Progenitor cell of endocrine pancreas (in vitro differentiated cells): ENCODE measurements around the gene KIF2B.

DNA sequence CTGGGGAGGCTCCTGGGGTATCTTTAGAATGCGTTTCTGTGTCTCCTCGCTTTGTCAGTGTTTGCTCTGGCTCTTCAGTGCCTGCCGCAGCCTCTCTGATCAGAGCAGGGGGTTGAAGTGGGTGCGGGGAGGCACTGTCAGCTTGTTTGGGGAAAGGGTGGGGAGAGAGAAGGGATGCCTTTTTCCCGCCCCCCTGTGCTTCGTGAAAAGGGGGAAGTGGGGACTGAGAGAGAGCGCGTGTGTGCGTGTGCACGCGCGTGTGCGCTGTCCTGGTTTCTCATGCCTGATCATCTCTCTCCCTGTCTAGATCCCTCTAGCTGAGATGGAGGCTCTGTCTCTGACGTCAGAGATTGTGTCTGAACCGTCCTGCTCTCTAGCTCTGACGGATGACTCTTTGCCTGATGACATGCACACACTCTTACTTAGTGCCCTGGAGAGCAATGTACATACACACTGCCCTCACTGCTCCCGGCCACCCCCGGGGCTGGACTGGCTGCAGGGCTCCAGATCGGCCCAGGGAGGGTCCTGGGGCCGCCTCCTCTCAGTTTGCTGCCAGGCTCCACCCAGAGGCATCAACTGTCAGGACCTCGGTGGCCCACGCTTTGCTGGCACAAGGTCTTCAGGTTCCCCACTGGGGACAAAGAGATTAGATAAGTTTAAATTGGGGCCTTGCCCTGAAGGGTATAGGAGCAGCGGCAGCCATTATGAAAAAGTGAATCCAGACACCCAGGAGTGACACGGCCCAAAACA, 13.2 kb upstream of the ABCC3 start:
- PRO-cap, result no peak

DNA sequence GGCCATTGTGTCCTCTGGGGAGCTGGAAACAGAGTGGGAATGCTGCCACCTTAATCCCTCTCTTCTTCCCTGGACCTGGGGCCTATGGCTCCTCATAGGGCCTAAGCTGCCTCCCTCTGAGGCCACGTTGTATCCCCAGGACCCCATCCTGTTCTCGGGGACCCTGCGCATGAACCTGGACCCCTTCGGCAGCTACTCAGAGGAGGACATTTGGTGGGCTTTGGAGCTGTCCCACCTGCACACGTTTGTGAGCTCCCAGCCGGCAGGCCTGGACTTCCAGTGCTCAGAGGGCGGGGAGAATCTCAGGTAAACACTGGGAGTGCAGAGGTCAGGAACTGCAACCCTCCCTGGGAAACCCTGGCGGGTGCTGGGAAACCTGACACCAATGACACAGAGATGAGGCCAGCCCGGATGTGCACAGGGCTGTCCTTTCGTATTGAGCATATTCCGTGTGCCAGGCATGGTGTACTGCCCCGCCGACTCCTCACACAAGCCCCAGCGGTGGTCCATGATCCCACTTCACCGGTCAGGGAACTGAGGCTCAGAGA, 23.1 kb downstream of the ANKRD40 start:
- PRO-cap, result bidirectional peak, plus-strand start at position 426 of the sequence, minus-strand start at position 249 of the sequence

DNA sequence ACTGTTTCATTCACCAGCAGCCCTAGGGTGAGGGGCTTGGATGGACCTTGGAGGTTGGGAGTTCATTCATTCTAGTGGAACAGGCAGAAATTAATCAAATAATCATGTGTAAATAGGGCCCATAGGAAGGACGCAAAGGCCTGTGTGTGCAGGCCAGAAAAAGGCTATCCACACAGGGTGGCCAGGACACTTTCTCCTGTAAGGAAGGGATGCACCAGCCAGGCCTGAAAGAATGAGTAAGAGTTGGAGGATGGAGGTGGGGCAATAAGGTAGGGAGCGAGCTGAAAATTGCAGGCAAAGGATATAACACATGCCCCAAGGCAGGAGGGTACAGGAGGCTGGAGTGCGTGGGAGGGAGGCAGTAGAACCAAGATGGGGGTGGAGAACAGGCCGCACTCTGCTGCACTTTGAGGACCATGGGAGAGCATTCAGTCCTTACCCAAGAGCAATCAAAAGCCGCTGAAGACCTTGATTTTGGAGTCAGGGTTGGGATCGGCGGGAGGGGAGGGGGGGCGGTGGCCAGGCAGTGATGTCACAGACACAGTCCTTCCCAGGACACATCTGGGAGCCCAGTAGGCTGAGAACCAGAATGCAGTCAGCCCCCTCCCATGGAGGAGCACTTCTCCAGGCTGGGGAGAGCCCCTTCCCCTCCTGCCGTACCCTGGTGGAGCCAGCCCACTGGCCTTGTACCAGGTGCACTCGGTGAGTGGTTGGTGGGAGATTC, 17.7 kb downstream of the ANKRD40 start:
- PRO-cap, result no peak

DNA sequence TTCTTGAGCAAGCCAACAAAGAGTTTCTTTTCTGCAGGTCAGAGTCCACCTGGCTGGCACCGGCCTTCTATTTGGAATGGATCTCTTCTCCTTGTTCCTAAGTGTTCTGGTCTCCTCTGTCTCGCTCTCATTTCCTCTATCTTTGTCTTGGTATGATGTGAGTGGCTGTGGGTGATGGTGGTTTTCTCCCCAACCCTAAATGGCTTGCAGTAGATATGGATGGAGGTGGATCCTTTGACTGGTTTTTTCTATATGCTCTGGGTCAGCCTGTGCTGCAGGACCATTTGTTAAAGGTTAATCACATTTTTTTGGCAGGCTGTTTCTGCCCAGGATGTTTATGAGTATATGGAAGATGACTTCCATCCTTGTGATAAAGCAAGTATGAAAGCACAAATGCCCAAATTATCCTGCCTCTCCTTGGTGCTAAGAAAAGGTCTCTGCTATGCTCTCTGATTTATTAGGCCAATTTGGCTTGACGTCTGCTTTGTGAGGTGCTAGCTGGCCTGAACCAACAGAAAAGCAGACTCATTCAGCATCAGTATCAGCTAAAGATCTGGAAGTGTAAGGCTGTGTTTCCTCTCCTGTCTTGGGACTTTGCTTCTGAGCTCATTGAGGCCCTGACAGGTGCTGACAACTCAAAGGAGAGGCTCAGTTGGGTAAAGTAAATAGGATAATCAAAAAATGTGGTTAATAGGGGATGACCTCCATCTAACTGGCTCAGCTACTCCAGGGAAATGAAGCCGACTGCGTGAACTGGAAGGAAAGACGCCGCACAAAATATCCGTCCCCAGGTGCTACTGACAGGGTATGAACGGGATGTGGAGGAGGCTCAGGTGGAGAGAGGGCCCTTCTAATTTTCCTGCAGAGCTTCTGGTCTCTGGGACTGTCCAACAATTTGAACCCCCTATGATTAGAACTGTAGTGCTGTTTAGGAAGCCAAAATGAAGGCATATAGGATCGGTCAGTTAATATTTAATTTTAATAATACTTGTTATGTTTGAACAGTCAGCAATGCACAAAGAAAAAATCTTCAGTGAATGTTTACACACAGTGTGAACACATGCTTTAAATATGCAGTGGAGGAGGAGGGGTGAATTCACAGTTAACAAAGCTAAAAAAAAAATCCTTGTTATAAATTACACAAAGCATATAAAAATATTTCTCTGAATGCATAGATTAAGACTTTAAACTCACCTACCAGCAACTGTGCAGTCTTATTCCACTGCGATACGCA, 15.1 kb downstream of the ANKRD40 start:
- PRO-cap, result unidirectional peak, plus-strand start at position 538 of the sequence

- PRO-cap, result no peak
Measured at GRCh38 chr17:50740906-50741470, 21.6 kb downstream of the LUC7L3 start.

- PRO-cap, result no peak
Measured at GRCh38 chr17:50753555-50754059, 13.7 kb downstream of the ANKRD40CL start.

DNA sequence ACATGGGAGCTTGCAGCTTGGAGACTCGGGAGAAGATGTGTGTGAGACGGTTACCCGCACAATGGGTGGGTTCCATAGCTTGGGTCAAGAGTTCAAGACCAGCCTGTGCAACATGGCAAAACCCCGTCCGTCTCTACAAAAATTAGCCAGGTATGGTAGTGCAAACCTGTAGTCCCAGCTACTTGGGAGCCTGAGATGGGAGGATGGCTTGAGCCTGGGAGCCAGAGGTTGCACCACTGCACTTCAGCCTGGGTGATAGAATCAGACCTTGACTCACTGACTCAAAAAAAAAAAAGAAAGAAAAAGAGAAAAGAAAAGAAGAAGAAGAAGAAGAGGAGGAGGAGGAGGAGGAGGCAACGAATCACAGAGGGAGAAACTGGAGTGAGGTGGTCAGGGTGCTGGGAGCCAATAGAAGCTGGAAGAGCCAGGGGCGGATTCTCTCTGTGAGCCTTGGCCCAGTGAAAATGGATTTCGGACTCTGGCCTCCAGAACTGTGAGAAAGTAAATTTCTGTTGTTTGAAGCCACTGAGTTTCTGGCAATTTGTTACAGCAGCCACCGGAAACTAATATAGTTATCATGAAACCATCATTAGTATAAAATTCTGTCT, 27.9 kb upstream of the WFIKKN2 start:
- PRO-cap, result no peak

GRCh38 chr17:50919385-50920278, 53.5 kb upstream of the TOB1 start:
- PRO-cap, result bidirectional peak, plus-strand start at chr17:50920000, minus-strand start at chr17:50919777

DNA sequence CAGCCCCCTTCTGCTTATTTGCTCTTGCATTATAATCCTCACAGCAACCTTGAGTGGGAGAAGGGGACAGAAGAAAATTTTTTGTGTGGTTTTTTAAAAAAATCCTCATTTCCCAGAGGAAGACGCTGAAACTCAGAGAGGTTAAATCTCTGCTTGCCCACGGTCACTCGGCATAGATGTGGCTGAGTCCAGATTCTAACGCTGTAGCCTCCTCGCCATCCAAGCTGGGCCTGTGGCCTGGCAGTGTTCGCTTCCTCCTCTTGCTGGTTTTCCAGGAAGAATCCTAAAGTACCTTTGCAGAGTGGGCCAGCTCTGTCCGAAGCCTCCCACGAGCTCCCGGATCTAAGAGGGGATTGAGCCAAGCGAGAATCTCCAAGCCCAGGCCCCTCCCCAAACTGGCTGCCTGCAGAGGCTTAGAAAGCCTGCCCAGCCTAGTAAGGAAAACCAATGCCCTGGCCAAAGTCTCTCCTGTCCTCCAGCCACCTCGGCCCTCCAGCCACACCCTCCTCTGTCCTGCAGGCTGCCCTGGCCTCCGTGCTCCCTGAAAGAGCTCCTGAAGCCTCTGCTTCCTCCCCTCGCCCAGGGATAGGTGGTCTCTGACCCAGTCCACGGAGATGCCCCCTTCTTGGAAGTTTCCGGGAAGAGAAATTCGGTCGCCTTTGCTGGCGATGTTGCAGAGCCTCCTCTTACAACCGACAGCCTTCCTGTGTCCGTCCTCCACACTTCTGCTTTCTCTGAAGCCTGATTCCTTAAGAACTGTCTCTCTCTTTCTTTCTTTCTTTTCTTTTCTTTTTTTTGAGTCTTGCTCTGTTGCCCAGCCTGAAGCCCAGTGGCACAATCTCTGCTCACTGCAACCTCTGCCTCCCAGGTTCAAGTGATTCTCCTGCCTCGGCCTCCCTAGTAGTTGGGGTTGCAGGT, 54.8 kb upstream of the TOB1 start:
- PRO-cap, result no peak

DNA sequence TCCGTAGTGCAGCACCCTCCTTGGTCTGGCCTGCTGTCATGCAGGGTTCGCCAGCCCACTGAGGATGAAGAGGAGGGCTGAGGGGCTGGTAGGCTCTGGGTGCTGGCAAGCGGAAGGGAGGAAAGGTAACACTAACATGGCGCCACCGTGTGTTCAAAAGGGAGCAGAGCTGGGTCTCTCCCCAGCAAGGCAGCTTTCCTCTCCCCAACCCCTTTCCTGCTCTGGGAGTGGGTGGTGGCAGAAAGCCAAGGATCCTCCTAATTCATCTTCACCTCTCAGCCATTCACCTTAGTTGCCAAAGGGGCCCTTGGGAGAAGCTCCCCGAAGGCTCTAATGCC, 90.6 kb upstream of the TOB1 start:
- PRO-cap, result no peak

DNA sequence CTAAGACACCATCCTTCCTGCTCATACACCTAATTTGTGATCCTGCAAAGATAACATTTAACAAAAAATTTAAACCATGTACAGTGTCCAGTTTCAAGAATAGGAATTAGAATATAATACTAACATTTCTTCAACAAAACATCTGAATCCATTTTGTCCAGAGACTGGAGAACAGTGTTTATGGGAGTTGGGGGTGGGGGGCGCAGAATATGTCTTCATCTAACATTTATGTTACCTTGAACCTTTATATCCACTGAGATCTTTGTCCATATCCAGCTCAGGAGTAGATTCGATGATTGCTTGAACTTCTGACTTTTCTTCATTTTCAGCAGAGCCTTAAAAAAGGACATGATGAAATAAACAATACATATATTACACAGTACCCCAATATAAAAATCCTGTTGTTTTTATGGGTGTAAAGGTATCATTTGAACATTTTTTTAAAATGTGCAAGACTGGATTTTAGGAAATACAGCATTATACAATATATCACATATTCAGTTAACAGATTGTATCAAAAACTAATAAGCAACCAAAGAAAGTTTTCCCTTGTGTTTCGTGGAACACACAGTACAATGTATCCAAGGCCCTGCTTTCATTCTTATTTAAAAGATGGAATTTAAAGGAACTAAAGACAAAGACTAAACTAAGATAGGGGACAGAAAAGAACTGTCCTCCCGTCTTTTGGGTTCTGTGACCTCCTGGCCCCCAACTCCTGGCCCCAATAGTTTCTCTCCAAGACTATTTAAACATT, 100.6 kb downstream of the SPAG9 start:
- PRO-cap, result no peak

DNA sequence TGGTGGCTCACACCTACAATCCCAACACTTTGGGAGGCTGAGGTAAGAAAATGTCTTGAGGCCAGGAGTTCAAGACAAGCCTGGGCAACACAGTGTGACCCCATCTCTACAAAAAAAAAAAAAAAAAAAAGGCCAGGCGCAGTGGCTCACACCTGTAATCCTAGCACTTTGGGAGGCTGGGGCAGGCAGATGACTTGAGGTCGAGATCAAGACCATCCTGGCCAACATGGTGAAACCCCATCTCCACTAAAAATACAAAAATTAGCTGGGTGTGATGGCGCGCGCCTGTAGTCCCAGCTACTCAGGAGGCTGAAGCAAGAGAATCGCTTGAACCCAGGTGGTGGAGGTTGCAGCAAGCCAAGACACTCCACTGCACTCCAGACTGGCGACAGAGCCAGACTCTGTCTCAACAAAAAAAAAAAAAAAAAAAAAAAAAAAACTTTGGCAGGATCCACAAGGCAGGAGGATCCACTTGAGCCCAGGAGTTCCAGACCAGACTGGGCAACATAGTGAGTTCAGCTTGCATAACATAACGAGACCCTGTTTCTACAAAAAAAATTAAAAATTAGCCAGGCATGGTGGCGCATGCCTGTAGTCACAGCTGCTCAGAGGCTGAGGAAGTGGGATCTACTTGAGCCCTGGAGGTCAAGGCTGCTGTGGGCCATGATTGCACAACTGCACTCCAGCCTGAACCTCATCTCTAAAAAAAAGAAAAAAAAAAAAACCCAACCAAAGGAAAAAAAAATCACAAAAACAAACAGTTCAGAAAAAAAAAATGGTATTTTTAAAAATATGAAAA, 8.2 kb downstream of the SPAG9 start:
- PRO-cap, result no peak

- PRO-cap, result bidirectional peak, plus-strand start at chr17:51153908, minus-strand start at chr17:51153852; bidirectional peak, plus-strand start at chr17:51154236, minus-strand start at chr17:51154141; unidirectional peak, minus-strand start at chr17:51154474
Measured at GRCh38 chr17:51153729-51154600, 606 bp downstream of the NME1 start.

DNA sequence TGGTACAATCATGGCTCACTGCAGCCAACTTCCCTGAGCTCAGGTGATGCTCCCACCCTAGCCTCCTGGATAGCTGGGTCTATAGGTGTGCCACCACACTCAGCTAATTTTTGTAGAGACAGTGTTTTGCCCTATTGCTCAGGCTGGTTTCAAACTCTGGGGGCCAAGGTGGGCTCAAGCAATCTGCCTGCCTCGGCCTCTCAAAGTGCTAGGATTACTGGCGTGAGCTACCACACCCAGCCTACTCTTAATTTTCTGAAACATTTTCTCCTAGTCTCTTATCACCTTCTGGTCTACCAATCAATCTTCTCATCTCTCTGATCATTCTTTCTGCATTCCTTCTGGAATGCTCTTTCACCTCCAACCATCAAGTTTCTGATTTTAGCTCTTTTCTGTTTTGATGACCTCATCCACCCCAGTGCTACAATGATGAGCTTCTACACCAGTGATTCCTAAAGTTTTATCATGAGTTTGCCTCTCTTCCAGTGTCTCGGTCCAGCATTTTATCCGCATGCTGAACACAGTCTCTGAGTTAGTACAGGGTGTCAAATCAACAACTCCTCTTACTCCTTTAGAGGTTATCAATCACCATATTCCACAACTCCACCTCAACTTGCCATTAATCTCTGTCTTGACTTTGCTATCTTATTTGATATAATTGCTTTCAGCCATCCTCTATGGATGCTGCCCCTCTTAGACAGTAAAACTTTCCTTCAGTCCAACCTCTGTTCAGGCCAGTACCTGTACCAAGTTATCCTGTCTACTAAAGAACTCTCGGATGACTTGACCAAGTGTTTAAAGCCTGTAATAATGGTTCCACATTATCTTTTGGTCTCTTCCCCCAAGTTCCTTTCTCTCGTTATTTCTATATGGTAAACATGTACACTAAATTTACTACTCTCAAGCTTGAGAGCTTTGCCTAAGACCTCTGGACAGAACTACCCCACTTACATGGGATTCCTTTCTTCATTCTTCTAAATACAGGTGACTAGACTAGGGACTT, 31.7 kb downstream of the NME2 start:
- PRO-cap, result no peak

- PRO-cap, result no peak
Measured at GRCh38 chr17:51224902-51225474, 34.9 kb downstream of the MBTD1 start.

DNA sequence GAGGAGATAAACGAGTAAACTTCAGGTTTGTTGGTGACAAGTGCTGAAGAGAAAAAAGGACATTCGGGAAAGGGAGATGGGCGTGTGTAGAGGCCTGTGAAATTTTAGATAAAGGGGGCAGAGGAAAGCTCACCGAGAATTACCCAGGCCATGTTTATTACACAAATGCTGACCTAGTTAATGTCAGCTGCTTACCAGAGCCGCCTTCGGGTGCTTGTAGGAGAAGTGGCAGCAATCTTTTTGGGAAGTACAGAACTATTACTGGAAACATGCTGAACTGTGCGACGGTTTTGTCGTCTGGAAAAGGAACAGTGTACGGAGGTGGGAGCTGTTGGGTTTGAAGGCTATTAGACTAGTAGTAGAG, 1.3 kb downstream of the UTP18 start:
- PRO-cap, result no peak

DNA sequence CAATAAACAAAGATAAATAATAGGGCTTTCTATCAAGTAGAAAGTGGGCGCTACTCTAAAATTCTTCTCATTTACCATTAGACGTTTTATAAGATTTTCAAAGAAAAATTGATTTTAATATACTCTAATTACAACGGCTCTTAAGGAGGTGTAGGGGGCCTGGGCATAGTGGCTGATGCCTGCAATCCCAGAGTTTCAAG, 11.9 kb upstream of the CA10 start:
- PRO-cap, result no peak

- PRO-cap, result no peak
Measured at GRCh38 chr17:52612201-52612633, 453.7 kb upstream of the CA10 start.

GRCh38 chr17:53500913-53501505, 321.7 kb upstream of the KIF2B start:
- PRO-cap, result no peak

GRCh38 chr17:53822626-53823044, at the start of gene KIF2B:
TSS of gene KIF2B (plus strand) at chr17:53822927.
- PRO-cap, result no peak